Epidermal melanocyte (primary cell): Measurements from ENCODE around the gene GCNT2.

- RRBS = no CpG with 5 or more reads among the region's 4 CpGs
Measured at GRCh38 chr6:8064870-8065416, 754 bp upstream of the BLOC1S5 start.

DNA sequence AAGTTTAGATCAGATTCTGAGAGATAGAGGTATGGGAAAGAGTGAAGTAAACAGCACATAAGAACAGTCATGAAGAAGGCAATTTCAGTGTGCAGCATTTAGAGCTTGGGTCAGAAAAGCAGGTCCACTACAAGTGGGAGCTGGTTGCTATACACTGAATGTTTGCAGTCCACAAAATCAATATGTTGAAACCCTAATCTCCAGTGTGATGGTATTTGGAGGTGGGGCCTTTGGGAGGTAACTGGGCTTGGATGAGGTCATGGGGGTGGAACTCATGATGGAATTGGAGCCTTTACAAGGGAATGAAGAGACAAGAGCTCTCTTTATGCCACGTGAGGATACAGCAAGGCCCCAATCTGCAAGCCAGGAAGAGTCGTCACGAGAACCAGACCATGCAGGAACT is 216.6 kb upstream of the SLC35B3 start:
- RRBS = no CpG with 5 or more reads among the region's 3 CpGs

DNA sequence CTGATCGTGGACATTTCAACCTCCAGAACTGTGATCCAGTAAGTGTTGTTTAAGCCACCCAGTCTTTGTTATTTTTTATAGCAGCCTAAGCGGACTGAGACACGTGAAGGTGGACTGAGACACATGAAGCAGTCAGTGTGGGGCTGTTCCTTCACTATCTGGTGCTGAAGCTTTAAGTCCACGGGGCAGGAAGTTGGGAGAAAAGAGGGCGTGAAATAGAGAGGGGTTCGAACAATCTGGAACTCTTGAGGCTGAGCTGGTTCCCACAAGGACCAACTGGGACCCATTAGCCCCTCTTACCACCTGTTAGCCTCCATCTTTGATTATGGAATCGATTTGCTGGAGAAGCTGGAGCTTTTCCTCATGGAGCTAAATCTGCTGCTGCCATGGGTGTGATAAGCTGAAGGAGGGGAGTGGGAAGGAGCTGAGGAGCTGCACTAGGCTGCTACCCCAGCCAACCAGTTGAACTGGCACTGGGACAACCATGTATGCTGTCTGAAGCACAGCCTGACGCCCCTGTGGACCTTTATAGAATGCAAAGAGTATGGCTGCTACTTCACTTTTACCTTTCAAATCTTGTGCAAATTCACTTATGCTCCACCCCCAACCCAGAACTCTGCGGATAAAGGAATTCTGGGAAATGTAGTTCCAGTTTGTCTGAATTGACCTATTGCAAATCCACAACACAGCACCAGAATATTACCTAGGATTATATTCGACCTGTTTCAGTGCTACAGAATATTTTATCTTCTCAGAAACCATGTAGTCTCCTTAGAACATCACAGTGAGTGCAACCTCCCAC is 217.2 kb upstream of the SLC35B3 start:
- RRBS = no CpG with 5 or more reads among the region's 10 CpGs

GRCh38 chr6:8743362-8743648 is 308.0 kb upstream of the SLC35B3 start:
- RRBS = no CpG with 5 or more reads among the region's 2 CpGs

- RRBS = no CpG with 5 or more reads among the region's 7 CpGs
Measured at GRCh38 chr6:9766205-9767116, 648.4 kb downstream of the TFAP2A start.

DNA sequence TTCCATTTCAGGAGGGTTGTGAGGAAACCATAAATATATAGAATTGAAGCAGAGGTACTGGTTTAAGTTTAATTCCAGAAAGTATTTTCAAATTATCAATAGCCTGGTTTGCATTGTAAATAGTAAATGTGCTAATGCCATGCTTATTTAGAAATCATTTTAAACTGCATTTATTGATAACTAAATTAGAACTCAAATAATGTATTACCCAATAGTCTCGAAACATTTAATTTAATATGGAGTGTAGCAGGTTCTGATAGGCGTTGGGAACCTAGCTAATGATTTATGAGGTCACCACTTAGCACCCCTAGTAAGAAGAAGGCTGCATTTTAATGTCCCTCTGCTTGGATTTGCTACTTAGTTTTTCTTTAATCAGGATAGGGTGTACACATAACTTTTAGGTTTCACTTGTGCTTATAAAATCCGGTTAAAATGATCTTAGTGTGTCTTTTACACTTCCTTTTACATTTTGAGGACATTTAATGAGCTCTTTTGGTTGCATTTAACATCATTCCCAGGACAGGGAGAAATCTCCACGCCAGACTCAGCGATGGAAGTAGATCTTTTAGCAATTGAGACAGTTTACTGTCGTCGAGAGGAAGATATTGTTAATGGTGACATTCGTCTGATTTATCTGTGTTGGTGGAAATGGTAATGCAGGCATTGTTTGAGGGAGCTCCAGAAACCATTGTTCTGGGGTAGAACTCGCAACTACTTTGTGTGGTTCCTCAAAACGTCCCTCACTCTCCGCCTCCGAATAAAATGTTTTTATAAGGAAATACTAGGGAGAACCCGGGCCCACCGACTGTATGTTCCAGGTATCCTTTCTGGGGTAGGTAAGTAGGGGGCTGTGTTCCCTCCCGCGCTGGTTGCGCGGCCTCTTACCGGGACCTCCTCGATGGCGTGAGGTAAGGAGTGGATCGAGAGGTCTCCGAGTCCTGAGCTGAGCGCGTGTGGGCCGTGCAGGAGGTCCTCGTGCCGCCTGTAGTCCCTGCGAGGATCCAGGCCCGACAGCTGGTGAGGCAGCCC is 5.5 kb downstream of the TFAP2A start:
- RRBS = 12% methylated on average over 7 of the region's 30 CpGs

- RRBS = no CpG with 5 or more reads among the region's 42 CpGs
Measured at GRCh38 chr6:10413665-10414525, 979 bp downstream of the TFAP2A start.

DNA sequence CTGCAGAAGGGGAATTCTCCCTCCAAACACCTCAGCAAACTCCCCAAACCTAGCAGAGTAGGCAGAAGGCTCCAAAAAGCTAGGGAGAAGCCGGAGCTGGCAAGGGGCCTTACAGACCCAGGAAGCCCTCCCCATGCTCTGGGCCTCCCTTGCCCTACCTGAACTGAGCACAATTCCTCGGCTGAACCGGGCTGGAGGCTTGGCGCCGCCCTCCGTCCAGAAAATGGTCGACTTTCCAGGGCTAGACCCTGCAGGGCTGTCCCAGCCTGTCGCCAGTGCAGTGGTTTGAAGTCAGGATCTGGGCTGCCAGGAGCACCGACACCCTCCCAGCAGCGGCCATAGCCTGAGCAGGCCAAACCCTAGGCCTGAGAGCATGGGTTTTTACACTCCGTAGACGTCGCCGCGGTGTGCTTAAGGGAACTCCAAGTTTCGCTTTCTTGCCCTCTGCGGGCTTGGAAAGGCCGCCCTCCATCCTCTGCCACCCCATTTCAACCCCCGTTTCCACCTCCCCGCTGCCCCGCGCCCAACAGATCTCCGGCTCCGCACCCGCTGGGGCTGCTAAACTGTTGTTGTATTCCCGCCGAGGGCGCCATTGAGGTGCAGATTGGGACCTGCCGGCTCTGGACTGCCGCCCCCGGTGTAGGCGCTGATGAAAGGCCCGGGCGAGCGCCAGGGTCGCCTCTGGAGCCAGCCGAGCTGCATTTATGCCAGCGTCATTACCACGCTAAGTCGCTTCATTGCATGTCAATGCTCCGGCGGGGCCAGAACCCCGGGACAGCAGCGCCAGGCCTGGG is 2.1 kb upstream of the TFAP2A start:
- RRBS = 10% methylated on average over 17 of the region's 44 CpGs

DNA sequence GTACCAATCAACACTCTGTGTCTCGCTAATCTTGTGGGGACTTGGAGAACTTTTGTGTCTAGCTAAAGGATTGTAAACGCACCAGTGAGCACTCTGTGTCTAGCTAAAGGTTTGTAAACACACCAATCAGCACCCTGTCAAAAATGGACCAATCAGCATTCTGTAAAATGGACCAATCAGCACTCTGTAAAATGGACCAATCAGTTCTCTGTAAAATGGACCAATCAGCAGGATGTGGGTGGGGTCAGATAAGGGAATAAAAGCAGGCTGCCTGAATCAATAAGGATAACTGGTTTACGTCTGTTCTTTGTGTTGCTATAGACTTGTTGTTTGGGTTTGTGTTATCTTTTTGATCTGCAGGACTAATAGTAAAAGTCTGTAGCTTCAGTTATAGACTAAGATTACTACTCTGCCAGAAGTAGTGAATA is 29.2 kb upstream of the GCNT2 start:
- RRBS = no CpG with 5 or more reads among the region's 3 CpGs

DNA sequence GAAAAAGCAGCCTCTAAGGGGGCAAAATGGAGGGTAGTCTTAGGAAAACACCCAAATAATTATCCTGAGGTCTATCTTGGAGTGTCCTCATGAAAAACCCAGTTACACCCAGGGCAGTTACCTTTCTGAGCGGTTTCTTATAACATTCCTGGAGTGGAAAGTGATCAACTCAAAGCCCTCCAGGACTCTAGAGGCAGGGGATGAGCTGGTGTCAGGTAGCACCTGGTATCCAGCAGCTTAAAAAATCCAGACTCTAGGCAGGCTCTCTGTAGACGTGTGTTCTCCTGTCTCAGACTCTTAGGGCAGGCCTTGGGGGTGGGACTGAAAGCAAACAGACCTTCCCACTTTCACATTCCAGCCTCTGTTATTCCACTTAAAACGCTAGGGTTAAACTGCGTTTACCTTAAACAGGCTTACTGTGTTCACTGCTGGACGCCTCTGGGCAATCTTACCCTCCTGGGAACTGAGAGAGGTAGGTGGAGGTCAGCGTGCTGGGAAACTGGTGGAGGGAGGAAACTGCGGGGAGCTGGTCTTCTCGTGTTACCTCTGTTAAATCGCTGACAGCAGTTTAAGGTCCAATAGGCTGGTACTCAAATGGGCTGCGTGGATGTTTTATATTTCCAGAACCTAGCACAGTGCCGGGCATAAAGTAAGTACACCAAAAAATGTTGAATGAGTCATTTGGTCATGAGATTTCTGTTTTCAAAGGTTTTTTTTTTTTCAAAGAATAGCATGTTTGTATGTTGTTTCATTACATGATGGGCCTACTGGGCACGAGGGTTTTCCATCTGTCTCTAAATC is at the start of gene GCNT2:
Gene GCNT2 (plus strand): TSS at position 406 of the 801 bp plus-strand sequence.
- RRBS = no CpG with 5 or more reads among the region's 12 CpGs

DNA sequence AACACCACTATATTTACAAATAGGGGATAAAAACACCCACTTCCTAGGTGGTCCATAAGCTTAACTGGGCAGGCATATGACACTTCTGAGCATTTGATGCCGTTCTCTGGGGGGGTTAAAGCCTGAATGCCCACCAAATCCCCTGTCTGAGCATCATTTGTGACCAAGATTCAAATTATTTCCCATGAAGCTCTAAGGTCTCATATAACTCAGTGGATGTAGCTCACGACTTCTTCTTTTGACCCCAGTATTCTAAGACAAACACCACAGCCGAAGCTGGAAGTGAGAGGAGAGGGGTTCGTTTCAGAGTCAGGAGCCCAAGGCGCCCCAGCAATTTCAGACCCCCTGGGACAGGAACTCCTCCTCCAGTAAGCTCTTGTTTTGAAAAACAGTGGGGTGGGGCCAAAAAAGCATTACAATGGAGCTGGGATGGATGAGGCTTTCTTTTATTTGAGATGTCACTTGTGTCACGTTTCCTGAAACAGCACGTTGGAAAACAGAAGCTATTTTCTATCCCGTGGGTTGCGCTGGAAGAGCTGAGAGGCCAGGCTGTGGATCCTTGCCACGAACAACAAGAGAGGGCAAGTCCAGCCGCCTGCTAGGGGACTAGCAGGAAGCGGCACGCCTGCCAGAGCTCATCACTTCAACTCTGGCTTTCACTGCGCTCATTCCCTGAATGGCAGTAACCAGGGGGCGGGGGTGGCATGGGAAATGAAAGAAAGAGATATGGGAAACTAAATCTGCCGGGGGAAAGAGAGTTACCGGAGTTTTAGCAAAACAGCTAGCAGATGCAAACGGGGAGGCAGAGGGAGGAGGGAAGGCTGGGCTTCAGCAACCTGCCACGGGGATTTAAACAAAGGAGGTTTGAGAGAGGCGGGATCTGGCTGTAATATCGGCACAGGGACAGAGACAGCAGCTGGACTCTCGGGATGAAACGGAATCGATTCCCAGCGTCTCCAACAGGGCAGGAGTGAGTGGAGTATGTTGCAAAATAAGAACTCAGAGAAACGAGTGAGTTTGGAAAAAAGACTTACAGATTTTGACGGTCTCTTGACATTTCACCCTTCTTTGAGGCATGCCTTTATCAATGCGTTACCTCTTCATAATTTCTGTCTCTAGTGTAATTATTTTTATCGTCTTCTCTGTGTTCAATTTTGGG is 34.6 kb downstream of the GCNT2 start:
- RRBS = no CpG with 5 or more reads among the region's 29 CpGs

GRCh38 chr6:11042946-11044117 is 773 bp downstream of the ELOVL2 start:
- RRBS = 3% methylated on average over 40 of the region's 80 CpGs

DNA sequence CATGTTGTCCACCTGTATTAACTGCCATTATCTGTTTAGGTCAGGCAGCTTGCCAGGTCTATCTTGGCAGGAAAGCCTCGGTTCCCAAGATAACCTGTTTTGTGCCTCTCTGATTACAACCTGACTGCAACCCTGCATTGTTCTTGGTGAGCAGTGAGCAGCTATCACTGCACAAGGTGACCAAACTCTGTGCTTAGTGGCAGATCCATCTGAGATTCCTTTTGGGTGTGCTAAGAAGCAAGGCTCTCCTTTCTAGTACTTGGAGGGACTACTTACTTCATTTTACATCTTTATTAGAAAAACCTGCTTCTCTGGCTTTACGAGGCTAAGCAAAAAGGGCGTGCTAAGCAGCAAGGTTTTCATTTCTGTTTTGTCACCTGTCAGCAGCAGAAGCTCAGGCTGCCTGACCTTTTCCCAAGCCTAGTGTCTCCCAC is 23.4 kb upstream of the ELOVL2 start:
- RRBS = no CpG with 5 or more reads among the region's 3 CpGs

- RRBS = no CpG with 5 or more reads among the region's 7 CpGs
Measured at GRCh38 chr6:11143808-11144199, 32.3 kb upstream of the ERVFRD-1 start.

DNA sequence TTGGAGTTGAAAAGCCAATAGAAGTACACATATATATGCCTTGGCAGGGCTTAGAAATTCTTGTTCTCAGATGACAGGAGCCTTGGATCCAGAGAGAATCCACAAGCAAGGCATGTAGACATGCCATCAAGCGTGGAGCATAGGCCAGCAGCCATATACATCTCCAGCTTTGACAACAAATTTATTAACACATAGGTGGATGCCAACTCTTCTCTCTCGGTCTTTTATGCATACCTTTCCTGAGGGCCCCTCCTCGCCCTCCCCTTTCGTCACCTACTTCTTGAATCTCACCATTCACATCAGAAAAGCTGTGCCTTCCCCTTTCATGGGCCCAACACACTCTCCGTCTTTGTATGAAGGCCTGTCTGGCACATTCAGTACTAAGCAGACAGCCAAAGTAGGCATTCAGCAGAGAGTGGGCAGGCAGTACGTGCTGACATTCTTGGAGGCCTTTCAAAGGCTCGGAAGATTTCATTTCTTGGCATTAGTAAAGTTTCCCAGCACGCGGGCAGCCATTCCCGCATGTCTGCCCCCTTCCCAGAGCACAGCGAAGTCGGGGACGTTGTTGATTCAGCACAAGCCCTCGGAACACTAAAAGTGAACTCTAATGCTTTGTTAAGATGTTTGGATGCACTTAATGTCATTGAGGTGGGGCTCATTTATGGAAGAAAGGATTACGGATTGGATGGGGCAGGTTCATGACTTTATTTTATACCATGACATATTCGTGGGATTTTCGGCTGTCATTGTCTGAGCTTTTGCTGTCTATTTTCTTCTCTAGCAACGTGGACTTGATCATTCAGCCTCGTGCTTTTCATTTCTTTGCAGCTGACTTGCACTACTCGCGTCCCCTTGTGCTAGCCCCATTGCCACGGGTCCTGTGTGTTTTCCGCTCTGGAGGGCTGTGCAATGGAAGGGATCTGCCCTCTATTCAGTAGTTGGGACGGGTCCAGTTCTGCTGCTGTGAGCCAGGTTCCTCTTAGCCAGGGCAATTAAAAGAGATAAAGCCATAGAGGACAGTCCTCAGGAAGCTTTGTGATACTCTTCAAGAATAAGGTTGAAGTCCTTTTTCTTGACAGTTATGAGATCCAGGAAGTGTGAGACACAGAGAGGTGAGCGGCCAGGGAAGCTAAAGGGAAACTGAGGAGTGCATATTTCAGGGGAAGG is 17.9 kb downstream of the NEDD9 start:
- RRBS = no CpG with 5 or more reads among the region's 25 CpGs

DNA sequence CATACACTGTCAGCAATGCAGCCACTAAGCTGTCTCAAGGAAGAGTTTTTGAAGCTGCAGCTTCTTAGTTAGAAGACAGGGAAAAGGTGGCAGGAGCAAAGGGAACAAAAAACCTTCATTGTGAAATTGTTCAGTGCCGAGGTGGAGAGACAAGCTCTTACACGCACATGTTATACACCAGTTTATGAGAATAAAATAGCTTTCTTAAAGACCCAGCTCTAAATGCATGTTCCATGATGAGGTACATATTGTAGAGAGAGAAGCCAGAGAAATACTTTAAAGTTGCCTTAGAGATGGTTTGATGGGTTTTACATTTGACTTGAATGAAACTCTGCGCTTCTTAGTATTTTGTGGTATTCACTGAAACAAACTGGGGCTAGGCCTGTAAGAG is 10.1 kb downstream of the NEDD9 start:
- RRBS = no CpG with 5 or more reads among the region's 3 CpGs

DNA sequence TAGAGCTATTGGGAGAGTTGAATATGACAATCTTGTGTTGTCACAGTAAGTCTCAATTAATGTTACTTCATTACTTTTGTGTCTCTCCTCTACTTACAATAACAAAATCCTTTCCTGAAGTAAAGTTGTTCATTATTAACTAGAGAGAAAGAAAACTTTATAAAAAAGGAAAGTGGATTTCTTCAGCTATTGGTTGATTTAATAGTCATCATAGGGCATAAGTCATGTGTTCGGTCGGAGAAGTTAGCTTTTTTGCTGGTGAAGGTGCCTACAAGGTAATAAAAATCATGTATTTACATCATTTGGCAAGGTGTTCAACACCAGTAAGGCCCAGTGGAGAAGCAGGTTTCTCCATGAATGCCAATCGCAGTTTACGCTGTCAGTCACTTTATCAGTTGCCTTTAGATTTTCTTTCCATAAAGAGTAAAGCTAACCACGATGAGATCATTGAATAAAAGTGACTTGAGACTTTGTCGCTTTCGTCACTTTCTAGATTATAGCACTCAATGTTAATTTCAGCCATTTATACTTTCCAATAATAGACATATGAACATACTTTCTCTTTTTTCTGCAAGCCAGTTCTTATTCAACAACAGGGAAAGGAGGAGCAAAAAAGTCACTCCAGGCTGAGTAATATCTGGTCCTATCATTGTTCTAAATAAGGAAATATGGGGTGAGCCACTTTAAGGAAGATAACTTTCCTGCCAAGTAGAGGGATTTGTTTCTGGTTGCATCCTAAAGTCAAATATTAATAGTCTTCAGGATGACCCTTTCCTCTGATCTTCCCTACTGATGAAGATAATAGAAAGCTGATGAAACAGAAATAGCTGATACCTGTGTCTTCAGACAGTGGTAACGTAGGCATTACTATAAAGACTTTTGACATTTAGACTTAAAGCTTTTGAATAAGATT is 1.8 kb downstream of the NEDD9 start:
- RRBS = no CpG with 5 or more reads among the region's 8 CpGs

DNA sequence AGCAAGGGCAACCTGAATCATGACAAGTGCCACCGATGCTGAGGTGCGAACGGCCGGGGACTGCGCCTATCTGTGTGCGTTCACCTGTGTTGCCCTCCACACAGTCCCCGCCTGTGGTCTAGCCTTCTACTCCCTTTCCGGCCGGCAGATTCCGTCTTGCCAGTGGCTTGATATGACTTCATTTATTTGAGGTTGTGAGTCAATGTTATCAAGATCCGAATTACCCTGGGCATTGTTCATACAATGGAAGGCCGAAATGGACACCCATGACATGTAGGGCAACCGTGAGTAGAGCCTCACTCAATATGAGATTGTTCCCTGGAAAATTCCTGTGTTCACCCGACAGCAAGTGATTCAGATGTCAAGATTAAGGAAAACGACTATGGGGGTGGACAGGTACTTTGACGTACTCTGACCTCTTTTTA is 41.0 kb upstream of the NEDD9 start:
- RRBS = no CpG with 5 or more reads among the region's 16 CpGs

DNA sequence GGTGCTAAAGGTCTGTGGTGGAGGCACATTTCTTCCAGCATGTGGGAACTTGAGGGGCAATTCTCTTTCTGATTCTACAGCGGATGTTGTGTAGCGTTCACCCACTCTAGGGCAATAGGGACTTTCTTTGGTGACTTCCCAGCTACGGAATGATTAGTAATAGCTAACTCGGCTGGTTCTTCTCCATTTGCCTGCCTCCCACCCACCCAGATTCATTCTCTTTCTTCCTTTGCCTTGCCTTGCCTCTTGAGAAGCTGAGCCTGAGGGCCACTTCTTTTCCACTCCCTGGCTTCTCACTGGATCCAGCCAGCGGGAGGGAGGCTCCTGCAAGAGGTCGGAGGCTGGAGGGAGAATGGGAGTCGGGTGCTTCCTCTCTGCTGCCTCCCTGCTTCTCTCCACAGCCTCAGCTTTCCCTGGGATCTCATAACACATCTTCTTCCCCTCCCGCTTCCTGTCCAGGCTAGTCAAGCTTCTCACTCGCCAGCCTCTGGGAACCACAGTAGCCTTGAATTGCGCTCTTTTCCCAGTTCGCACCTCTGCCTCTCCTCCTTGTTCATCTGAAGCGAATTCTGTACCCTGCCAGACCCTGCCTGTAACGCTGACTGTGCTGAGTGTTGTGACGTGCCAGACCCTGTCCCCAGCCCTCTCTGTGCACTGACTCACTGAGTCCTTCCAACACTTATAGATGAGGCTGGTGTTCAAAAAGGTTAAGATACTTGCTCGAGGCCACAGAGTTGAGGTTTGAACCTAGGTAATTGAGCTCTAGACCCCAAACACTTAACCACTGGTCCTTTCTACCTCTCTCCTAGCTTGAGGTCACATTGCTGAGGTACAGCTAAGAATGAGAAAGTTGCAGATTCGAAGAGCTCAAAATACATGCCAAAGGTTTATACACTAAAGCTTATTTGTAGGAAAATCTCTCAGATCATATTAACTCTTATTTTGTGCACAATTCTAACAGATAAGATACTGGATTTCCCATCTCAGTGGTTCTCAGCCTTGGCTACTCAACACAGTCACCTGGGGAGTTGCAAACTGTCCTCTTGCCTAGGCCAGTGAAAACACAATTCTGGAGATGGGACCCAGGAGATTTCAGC is 45.6 kb upstream of the NEDD9 start:
- RRBS = no CpG with 5 or more reads among the region's 16 CpGs

DNA sequence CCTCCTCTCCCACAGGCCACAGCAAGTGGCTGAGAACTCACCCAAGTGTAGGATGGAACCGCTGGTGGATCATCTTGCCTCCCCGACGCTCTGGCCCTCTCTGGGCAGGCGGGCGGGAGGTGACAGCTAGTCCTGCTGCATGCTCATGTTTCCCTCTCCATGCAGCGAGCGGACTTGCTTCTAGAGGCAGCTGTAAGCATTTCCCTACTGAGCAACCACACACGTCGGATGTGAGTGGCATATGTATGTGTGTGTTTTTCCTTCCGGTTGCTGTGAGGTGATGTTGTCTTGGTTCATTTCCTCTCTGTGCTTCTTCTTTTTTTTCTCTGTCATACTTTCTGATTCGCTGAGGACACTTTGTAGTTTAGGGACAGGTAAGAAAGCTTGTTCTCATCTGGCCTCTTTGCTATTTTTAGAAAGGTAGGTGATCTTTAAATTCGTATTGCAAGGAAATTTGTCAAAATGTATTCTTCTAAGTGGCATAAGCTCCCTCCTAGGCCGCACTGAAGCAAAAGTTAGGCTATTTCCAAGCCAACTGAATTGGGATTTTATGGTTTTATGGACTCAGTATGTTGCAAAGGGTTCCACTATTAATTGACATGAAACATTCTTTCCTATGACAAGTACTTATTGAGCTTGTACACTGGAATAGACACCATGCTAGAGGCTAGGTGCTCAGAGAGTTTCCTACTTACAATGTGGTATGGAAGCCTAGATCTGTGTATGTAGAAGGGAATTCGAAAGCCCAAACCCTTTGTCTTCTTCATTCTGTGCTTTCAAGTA is 149.8 kb upstream of the NEDD9 start:
- RRBS = no CpG with 5 or more reads among the region's 14 CpGs